Tibial nerve (tissue), 3 donors: ENCODE results near the gene DHX36.

DNA sequence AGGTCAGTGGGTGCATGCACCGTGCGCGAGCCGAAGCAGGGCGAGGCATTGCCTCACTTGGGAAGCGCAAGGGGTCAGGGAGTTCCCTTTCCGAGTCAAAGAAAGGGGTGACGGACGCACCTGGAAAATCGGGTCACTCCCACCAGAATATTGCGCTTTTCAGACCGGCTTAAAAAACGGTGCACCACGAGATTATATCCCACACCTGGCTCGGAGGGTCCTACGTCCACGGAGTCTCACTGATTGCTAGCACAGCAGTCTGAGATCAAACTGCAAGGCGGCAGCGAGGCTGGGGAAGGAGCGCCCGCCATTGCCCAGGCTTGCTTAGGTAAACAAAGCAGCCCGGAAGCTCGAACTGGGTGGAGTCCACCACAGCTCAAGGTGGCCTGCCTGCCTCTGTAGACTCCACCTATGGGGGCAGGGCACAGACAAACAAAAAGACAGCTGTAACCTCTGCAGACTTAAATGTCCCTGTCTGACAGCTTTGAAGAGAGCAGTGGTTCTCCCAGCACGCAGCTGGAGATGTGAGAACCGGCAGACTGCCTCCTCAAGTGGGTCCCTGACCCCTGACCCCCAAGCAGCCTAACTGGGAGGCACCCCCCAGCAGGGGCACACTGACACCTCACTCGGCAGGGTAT, 344.6 kb downstream of the RAP2B start:
- PRO-cap = no peak
- RAMPAGE, long total RNA, 3 experiments = no peak in any of the 3 experiments

- PRO-cap = no peak
- RAMPAGE, long total RNA, 3 experiments = no peak in any of the 3 experiments
Measured at GRCh38 chr3:153553123-153553850, 391.3 kb downstream of the RAP2B start.

DNA sequence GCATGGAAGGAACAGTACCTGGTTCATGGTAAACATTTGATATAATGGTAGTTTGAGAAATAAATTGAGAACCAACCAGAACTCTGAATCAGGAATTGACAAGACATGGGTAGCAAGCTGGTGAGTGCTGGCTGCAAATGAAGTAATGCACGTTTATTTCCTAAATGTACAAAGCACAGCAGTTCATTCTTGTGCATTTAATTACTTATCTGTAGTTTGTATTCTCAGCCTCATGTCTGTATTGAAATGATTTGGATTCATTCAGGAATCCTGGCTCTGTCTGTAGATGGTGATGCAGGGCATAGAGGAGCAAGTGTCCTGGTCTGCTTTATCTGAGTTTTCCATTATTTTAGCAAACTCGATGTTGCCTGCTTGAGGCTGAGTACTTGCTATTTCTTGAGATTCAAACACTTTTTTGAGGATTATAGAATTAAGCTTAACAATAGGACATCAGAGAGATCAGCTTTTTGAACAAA, 23.2 kb downstream of the ARHGEF26 start:
- PRO-cap = no peak
- RAMPAGE, long total RNA, 3 experiments = no peak in any of the 3 experiments

- PRO-cap = no peak
- RAMPAGE, long total RNA, 3 experiments = no peak in any of the 3 experiments
Measured at GRCh38 chr3:154213435-154214214, 92.4 kb downstream of the ARHGEF26 start.

DNA sequence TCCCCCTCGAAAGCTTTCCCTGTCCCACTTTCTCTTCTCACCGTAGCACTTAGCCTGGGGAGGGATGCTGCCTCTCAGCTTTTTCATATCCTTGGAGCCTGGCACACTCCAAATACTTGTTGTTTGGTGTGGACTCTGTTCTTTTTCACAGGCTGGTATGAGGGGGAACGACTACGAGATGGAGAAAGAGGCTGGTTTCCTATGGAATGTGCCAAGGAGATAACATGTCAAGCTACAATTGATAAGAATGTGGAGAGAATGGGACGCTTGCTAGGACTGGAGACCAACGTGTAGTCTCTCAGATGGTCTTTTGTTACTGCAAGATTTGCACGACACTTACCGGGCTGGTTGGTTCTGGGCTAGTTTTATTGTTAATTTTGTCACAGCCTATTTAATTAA, 69.1 kb downstream of the DHX36 start:
- PRO-cap = no peak
- RAMPAGE, long total RNA, 3 experiments = no peak in any of the 3 experiments

DNA sequence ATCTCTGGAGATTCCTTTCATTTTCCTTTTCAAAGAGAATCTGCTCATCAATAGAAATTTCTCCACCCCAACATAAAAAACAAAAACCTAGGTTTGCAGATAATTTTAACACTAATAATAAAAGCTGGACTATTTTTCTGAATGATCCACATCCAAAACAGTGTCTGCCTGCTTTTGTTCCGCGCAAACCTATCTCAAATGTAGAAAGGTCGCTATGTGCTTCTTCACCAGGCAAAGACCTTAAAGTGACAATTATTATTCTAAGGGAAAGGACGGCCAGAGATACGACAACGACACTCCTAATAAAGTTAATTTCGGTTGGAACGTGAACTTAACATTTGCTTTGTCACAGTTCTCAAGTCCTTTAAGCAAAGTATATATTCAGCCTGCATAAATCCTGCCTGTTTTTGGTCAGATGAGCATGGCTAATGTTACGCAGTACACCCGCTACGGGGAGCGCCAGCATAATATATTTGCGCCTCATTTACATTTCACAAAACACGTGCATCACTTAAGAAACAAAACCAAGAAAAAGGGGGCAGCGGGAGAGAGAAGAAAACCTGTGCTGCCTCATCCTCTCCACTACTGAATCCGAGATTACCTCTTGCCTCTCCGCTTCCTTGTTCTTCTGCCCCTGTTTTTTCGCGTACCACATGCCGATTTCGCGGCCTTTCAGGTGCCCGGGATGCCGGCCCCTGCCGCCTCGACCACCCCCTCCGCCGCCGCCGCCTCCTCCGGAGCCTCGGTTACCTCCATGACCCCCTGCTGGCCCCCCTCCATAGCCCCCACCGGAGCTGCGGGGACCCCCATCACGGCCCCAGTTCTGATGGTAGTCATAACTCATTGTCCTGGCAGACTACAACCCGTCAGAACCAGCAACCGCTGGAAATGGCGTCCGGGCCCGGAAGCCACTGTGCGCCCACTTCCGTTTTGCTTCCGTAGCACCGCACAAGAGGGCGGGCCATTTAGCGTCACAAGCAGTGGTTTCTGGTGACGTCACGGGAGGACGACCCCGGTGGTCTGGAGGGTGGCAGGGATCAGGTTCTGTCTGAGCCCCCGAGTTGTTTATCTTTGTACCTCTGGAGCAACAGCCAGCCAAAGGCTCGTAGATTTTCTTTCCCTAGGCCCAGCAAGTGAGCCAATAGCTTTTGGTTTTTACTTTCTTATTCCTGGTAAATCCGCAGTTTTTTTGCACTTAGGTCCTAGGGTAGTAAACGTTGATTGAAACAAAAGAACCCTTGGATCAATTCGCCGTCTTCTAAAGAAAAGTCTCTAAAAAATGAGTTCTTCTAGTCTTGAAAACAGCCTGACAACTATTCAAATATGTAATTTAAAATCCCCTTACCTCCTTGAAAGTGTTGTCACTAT, at the start of gene DHX36:
Gene DHX36, minus strand, starts transcription at position 915 of the 1,368 bp plus-strand sequence.
- PRO-cap = bidirectional peak, plus-strand start at position 1,003 of the sequence, minus-strand start at position 890 of the sequence
- RAMPAGE, long total RNA, 3 experiments = start-site peak on the minus strand in 3 of 3 experiments, centred at positions 835 to 879 of the sequence, 83 to 202 reads per replicate

GRCh38 chr3:154888978-154889859, 190.9 kb upstream of the MME start:
- PRO-cap = no peak
- RAMPAGE, long total RNA, 3 experiments = no peak in any of the 3 experiments

GRCh38 chr3:155354704-155355031, 61.2 kb upstream of the STRIT1 start:
- PRO-cap = no peak
- RAMPAGE, long total RNA, 3 experiments = no peak in any of the 3 experiments

GRCh38 chr3:155605643-155606012, 139.2 kb downstream of the PLCH1 start:
- PRO-cap = no peak
- RAMPAGE, long total RNA, 3 experiments = no peak in any of the 3 experiments

GRCh38 chr3:156126993-156127368, 6.6 kb downstream of the KCNAB1 start:
- PRO-cap = no peak
- RAMPAGE, long total RNA, 3 experiments = no peak in any of the 3 experiments

DNA sequence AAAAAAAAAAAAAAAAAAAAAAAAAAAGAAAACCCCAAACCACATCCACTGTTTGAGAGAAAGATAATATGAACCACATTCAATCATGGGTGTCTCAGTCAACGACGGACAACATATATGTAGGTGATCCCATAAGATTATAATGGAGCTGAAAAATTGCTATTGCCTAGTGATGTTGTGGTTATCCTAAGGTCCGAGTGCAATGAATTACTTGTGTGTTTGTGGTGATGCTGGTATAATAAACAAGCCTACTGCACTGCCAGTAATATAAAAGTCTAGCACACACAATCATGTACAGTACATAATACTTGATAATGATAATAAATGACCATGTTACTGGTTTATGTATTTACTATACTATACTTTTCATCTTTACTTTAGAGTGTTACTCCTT, 30.2 kb downstream of the SSR3 start:
- PRO-cap = no peak
- RAMPAGE, long total RNA, 3 experiments = no peak in any of the 3 experiments

DNA sequence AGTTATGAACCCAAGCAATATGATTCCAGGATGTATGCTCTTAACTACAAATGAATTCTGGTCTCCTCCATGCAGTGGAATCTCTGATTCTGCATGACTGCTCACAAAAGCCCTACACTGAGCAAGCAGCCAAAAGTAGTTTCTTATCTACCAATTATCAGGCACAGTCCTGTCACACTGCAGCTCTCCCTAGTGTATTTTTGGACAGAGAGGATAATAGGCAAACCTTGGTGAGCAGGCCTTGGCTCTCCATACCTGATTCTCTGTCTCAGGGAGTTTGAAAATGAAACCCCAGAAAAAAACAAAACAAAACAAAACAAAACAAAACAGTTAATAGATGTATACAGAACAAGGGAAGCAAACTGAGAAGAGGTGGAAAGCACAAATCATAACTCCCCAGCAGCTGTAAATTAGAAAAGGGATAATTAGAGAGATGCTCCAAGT, 3.5 kb upstream of the SSR3 start:
- PRO-cap = no peak
- RAMPAGE, long total RNA, 3 experiments = no peak in any of the 3 experiments

DNA sequence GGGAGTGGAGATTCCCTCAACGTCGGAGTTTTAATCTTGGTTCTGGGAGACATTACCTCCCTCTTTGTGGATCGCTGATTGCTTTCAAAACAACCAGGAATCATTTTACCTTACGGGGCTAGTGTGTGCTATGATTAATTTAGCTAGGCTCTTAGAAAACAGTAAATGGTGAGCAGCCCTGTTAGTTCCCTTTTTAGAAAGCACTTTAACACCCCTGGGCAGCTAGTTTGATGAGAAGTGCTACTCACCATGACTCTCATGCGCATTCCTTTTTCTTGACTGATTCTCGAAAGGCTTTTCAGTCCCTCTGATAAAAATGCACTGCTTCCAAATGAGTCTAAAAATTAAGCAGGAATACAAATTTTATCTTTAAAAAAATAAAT, 75.3 kb upstream of the LEKR1 start:
- PRO-cap = no peak
- RAMPAGE, long total RNA, 3 experiments = no peak in any of the 3 experiments

DNA sequence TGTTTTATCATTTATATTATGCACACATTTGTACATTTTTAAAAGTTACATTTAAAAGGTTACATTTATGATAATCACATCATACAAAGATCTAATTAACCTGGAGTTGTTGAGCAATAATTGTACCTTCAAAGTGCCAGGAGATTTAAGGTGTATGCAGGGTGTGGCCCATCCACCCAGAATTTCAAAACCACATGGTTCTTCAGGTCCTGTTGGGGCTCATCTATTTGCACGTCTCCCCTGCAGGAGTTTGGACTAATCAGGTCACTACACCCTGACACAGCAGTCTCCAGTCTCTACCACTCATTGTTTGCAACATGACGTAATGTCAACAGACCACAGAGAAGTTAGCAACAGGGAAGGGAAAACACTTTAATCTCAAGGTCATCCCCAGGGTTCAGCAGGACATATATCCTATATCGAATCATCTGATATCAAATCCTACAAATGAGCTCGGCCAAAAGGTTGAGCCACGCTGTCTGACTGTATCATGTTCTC, 13.7 kb upstream of the LEKR1 start:
- PRO-cap = no peak
- RAMPAGE, long total RNA, 3 experiments = no peak in any of the 3 experiments

DNA sequence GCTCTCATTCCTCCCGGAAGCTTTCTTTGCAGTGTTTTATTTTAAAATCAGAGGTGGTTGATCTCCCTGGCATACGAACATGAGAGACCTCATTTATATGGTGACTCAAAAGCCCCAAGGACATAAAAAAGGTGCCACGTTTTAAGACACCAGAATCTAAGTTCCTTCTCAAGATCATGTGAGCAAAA, 8.7 kb upstream of the LEKR1 start:
- PRO-cap = no peak
- RAMPAGE, long total RNA, 3 experiments = no peak in any of the 3 experiments

GRCh38 chr3:156818047-156818527, 8.1 kb upstream of the LEKR1 start:
- PRO-cap = no peak
- RAMPAGE, long total RNA, 3 experiments = no peak in any of the 3 experiments

DNA sequence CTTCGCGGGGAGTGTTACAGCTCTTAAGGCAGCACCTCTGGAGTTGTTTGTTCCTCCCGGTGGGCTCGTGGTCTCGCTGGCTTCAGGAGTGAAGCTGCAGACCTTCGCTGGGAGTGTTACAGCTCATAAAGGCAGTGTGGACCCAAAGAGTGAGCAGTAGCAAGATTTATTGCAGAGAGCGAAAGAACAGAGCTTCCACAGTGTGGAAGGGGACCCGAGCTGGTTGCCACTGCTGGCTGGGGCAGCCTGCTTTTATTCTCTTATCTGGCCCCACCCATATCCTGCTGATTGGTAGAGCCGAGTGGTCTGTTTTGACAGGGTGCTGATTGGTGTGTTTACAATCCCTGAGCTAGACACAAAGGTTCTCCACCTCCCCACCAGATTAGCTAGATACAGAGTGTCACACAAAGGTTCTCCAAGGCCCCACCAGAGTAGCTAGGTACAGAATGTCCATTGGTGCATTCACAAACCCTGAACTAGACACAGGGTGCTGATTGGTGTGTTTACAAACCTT, 4.3 kb upstream of the LEKR1 start:
- PRO-cap = no peak
- RAMPAGE, long total RNA, 3 experiments = no peak in any of the 3 experiments

- PRO-cap = no peak
- RAMPAGE, long total RNA, 3 experiments = no peak in any of the 3 experiments
Measured at GRCh38 chr3:157064185-157064933, 95.6 kb downstream of the CCNL1 start.

DNA sequence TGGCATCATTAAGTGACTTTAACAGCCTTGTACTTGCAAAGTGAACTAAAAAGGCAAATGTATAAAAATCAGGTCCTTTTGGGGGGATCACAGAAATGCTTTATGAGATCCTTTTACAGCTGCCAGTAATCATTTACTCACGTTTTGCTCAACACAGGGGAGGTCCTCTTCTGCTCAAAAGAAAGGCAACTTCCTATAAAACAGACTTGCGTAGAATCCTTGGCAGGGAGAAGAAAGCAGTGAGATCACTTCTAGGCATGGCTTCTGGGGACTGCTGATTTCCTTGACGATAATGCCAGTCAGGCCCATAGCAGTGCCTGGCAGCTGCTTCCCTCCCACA, 89.5 kb downstream of the CCNL1 start:
- PRO-cap = no peak
- RAMPAGE, long total RNA, 3 experiments = no peak in any of the 3 experiments

DNA sequence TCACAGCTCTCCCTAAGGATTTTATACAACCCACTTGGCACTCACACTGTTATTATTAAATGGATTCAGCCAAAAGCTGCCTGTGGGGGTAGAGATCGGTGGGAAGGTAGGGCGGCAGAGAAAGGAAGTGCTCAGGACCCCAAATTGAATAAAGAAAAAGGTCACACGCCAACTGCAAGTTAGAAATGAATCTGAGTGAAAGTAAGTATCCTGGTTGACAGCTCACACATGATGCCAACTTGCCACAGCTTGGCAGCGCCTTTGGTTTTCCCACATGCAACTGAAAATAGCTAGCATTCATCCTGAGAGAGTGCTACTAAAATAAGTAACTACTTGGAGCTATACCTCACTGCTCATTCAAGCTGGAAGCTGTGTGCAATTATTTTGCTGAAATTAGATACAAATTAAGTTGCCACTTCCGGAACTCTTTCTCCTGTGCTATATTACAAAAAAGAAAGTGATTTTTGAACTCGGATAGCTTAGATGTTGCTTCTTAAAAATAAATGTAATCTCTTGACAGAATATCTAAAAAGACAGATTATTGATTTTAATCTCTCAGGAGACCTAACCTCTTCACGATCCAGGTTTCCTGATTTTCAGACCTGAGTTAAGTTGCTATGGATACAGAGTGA, 73.5 kb downstream of the CCNL1 start:
- PRO-cap = no peak
- RAMPAGE, long total RNA, 3 experiments = no peak in any of the 3 experiments